ENCODE measurements around the genes TNFAIP8 and FAM170A.

DNA sequence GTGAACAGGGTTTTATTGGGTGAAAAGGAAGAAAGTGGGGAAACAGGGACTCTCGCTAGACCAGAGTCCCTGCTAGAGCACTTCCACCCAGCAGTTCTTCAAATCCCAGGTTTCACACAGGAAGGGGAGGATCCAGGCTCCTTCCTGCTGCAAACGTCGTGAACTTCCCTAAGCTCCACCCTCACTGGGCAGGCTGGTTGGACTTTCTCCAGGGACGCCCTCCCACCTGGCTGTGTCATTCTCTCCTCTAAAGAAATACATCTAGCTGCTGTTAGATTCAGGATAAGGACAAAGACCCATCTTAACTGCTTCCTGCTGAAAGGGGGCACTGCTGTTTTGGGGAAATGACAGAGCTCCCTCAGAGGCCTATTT, 230.7 kb downstream of the SEMA6A start:
- RRBS, result no CpG with 5 or more reads among the region's 4 CpGs

GRCh38 chr5:116348326-116349022, 226.1 kb downstream of the SEMA6A start:
- RRBS, result no CpG with 5 or more reads among the region's 6 CpGs

DNA sequence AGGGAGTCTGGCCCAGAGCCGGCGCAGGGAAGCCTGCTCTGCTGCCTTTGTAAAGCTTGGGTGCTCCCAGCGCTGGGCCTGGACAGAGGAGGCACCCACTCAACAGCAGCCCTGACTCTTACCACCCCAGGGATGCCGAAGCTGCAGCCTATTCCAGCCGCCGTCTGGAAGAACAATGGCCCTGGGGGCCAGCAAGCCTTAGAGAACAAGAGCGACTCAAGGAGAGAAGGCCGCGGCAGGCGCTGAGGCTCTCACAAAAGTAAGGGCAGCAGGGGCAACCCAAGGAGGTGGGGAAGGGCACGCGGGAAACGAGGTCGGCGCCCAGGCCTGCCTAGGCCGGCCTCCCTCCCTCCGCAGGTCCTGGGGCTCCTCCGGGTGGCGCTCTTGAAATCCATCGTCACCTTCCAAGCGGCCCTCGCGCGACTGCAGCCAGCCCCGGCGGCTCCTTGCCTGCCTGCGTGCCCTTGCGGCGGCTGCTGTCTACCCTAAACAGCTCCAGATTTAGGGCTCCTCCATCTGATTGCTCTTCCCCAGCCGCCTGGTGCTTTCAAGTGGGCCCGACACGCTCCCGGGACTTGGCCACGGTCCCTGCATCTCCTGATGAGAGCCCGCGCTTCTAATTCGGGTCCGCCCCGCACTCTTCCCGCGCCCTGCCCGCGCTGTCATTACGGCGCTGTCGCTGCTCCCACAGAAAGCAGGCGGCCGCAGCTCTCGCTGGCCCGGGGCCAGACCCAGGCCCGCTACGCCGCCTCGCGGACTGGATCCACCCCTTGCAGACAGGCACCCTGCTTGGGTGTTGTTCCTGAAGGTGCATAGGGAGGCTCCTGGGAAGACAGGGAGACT, 213.3 kb downstream of the SEMA6A start:
- RRBS, result 9% methylated on average over 8 of the region's 55 CpGs

DNA sequence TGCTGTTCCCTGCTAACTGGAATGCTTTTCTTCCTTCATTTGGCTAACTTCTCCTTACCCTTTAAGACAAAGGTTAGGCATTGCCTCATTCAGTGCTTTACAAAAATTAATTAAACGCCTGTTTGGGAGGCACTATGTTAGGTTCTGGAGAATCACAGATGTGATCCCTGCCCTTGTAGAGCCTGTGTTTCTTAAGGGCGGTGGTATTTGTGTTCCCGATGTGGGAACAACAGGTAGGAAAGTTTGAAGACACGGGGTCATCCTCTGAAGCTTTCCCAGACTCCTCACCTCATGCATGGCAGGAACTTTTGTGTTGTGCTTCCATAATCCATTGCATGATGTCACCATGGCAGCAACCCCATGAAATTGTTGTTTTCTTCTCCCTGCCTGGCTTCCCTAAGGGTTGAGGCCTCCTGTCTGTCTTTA, 80.3 kb downstream of the SEMA6A start:
- RRBS, result no CpG with 5 or more reads among the region's 4 CpGs

GRCh38 chr5:116545928-116546881, 28.4 kb downstream of the SEMA6A start:
- RRBS, result no CpG with 5 or more reads among the region's 1 CpG

GRCh38 chr5:116575236-116575612, 601 bp upstream of the SEMA6A start:
- RRBS, result no CpG with 5 or more reads among the region's 16 CpGs

GRCh38 chr5:116626117-116626987, 51.7 kb upstream of the SEMA6A start:
- RRBS, result no CpG with 5 or more reads among the region's 16 CpGs

DNA sequence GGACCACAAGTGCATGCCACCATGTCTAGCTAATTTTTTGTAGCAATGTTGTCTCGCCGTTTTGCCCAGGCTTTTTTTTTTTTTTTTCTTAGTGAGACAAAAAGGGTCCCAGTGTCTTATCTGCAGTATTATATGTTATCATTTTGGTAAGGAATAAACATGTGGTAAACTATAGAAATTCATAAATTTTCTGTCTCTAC, 572.6 kb upstream of the SEMA6A start:
- RRBS, result no CpG with 5 or more reads among the region's 2 CpGs

GRCh38 chr5:118572827-118573026, 415.6 kb downstream of the DTWD2 start:
- RRBS, result no CpG with 5 or more reads among the region's 6 CpGs

DNA sequence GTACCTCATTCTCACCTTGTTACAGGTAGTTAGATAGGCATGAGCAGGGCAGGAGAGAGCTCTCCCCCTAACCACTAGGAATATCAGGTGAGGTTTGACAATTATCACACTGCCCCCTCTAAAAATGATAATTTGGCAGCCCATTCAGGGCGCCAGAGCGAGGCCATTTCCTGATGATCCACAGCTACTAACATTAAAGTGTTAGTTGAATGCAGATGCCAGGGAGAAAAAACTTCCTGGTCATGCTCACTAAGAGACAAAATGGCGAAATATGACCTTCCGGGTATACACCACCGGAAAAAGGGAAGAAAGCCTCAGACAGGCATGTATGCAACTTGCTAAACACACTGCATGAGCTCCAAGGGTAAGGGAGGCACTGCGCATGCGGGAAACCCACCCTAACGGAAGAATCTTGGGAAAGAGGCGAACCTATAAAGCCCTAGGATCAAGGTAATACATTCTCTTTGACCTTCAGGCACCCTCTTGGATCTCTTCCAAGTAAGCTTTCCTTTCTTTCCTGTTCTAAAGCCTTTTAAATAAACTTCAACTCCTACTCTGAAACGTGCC, 65.1 kb downstream of the DTWD2 start:
- RRBS, result no CpG with 5 or more reads among the region's 10 CpGs

DNA sequence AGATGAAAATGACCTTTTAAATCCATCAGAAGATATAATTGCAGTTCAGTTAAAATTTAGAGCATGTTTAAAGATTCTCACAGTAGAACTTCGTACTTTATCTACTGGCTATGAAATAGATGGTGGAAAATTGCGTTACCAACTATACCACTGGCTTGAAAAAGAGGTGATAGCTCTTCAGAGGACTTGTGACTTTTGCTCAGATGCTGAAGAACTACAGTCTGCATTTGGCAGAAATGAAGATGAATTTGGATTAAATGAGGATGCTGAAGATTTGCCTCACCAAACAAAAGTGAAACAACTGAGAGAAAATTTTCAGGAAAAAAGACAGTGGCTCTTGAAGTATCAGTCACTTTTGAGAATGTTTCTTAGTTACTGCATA, 99.9 kb downstream of the DMXL1 start:
- RRBS, result no CpG with 5 or more reads among the region's 2 CpGs

DNA sequence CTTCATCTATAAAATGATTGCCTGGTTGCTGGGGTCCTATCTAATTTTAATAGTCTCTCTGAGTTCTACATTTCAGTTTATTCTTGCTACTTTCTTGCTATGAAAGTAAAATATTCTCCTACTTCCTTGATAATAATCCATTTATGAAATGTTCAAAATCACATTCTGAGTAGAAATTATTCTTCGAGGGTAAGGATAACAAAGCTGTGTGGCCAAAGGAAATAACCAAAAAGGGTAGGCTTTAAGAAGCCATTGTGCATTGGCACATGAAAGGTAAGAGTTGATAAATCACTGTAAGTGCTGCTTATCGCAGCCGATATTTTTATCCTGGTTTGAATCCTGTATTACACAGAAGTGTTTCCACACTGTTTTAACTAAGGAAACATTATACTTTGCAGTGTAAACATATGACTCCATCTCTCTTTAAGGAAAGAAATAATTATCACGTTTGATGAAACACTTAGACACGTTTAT, 85.9 kb upstream of the TNFAIP8 start:
- RRBS, result no CpG with 5 or more reads among the region's 5 CpGs

GRCh38 chr5:119322135-119323029, 33.4 kb upstream of the TNFAIP8 start:
- RRBS, result no CpG with 5 or more reads among the region's 10 CpGs

GRCh38 chr5:119323030-119323525, 32.7 kb upstream of the TNFAIP8 start:
- RRBS, result no CpG with 5 or more reads among the region's 2 CpGs

GRCh38 chr5:119355551-119356667, at the start of gene TNFAIP8:
Gene TNFAIP8 (plus strand): TSS chr5:119356019.
- RRBS, result 2% methylated on average over 9 of the region's 61 CpGs

- RRBS, result no CpG with 5 or more reads among the region's 4 CpGs
Measured at GRCh38 chr5:119357188-119357621, 1.4 kb downstream of the TNFAIP8 start.

DNA sequence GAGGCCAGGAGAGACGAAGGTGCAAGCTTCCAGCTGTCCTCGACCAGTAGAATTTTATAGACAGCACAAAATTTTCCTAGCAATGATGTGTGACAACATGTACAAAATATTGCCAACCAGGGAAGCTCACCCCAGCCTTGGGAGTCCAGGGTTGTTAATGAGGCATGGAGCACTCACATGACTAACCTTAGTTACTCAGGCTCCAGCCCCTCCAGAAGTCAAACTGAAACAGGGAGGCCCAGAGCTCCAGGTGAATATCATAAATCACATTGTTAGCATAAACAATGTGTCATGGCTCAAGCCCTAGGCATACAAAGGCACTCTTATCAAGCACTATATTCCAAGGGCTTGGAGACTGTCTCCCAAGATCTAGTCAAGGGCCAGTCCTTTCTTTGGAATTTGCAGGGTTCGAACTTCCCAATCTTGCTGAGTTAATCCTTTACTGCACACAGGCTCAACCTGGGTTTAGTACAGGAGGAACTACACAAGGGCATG, 44.4 kb downstream of the TNFAIP8 start:
- RRBS, result no CpG with 5 or more reads among the region's 3 CpGs

DNA sequence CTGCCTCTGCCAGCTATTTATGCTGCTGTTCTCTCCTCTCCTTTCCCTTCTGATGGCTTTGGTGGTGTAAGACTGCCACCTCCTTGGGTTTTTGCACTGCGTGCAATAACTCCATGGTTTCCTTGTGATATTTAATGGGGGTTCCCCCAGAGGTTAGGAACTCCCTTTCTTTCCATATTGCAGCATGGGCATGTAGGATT, 24.0 kb upstream of the HSD17B4 start:
- RRBS, result no CpG with 5 or more reads among the region's 1 CpG

GRCh38 chr5:119435420-119435831, 16.9 kb upstream of the HSD17B4 start:
- RRBS, result no CpG with 5 or more reads among the region's 6 CpGs

- RRBS, result no CpG with 5 or more reads among the region's 9 CpGs
Measured at GRCh38 chr5:119629383-119629759, at the start of gene FAM170A. Gene FAM170A (plus strand): TSS chr5:119629558.

Measured in epidermal melanocyte (primary cell).